Pericardium (tissue), 1 donor: ENCODE results near the gene NOL11.

GRCh38 chr17:66713407-66713877, 121.5 kb upstream of the CACNG5 start:
- RRBS: no CpG with 5 or more reads among the region's 6 CpGs

DNA sequence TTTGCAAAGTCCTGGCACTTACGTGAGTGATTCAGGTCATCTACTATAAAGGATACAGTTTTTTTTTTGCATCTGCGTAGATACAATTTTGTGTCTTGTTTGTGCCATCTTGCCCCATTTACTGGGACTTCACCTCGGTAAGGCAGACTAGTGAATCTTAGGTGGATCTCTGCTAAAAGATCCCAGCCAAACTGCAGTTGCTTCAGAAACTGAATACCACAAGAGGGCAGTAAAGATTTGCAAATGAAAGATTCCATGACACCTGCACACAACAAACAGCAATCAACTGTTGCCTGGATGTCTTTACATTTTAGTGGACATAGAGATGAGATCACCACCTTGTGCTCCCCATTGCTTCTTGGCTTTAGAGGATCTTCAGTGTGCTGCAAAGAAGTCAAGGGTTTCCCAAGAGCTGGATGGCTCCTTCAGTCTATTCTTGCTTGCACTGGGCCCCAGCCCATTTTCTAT, 119.2 kb upstream of the CACNG5 start:
- RRBS: no CpG with 5 or more reads among the region's 3 CpGs

GRCh38 chr17:67220567-67220886, 24.5 kb downstream of the HELZ start:
- RRBS: no CpG with 5 or more reads among the region's 4 CpGs

DNA sequence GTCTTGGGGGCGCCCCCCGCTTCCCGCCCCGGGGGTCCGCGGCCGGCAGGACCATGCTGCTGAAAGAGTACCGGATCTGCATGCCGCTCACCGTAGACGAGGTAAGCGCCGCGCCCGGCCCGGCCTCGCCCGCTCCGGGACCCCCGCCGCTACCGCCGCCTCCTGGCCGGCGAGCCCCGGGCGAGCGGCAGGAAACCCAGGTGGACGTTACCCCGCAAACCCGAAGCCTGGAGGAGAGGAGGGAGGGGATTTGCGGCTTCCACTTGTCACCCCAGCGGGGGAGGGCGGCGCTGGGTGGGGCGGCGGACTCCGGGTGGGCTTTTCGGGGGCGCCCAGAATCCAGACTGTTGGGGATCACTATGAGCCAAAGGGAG, 1.0 kb downstream of the PITPNC1 start:
- RRBS: 4% methylated on average over 12 of the region's 40 CpGs

DNA sequence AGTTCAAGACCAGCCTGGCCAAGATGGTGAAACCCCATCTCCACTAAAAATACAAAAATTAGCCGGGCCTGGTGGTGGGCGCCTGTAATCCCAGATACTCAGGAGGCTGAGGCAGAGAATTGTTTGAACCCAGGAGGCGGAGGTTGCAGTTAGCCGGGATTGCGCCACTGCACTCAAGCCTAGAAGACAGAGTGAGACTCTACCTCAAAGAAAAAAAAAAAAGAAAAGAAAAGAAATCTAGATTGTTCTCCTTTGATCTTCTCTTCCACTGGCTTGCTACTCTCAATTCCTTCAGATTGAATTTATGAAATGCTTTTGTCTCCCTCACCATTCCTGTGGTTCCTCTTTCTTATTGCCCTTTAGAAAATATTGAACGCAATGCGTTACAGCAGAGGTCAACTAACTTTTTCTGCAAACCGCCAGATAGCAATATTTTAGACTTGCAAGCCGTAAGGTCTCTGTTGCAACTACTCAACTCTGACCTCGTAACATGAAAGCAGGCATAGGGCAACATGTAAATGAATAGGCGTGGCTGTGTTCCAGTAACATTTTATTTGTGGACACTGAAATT, 24.6 kb downstream of the PITPNC1 start:
- RRBS: no CpG with 5 or more reads among the region's 11 CpGs

- RRBS: no CpG with 5 or more reads among the region's 8 CpGs
Measured at GRCh38 chr17:67421524-67422473, 44.7 kb downstream of the PITPNC1 start.

DNA sequence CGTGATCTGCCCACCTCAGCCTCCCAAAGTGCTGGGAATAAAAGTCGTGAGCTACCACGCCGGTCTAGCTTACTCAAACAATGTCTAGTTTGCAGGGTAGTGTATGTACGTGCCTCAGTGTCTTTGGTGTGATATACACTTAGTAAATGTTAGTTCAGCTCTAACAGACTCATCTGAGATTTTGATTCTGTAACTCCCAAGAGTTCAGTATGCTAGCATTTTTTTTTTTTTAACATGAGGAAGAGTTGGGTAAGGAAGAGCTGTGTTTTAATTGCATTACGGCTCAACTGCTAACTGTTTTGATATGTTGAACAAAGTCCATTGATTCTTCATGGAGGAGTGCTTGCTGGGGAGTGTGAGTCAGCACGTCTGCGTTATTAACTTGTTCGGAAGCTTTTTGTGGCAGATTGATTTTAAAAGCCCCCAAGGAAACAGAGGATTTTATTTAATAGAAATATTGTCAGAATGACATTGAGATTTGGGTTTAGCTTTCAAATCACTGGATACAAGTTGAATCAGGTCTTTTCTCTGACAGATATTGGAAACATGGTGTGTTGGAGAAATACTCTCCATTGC, 45.8 kb downstream of the PITPNC1 start:
- RRBS: no CpG with 5 or more reads among the region's 9 CpGs

DNA sequence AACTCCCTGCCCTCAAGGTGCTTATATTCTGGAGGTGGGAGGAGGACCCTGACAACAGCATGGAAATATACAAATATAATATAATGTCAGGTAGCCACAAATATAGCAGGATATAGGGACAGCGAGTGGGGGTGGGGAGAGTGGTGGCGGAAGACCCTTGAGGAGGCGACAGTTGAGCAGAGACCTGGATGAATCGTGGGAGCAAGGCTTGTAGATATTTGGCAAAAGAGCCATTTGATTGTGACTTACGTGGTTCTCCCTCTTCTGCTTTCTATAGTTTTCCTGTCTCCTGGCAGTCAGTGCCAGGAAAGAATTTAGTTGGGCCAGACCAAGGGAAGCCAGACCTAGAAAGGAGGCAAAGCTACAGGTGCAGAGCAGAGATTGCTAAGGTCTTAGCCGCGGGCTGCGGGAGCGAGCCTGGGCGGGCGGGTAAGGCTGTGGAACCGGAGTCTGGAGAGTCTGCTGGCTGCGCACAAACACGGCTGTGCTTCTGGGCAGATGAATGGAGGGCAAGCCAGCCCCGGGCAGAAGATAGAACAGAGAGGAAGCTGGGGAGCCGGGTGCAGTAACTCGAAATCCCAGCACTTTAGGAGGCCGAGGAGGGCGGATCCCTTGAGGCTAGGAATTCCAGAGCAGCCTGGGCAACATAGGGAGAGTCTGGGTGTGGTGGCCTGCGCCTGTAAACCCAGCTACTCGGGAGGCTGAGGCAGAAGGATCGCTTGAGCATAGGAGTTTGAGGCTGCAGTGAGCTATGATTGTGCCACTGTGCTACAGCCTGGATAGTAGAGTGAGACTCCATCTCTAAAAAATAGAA, 56.0 kb downstream of the PITPNC1 start:
- RRBS: 58% methylated on average over 3 of the region's 22 CpGs

DNA sequence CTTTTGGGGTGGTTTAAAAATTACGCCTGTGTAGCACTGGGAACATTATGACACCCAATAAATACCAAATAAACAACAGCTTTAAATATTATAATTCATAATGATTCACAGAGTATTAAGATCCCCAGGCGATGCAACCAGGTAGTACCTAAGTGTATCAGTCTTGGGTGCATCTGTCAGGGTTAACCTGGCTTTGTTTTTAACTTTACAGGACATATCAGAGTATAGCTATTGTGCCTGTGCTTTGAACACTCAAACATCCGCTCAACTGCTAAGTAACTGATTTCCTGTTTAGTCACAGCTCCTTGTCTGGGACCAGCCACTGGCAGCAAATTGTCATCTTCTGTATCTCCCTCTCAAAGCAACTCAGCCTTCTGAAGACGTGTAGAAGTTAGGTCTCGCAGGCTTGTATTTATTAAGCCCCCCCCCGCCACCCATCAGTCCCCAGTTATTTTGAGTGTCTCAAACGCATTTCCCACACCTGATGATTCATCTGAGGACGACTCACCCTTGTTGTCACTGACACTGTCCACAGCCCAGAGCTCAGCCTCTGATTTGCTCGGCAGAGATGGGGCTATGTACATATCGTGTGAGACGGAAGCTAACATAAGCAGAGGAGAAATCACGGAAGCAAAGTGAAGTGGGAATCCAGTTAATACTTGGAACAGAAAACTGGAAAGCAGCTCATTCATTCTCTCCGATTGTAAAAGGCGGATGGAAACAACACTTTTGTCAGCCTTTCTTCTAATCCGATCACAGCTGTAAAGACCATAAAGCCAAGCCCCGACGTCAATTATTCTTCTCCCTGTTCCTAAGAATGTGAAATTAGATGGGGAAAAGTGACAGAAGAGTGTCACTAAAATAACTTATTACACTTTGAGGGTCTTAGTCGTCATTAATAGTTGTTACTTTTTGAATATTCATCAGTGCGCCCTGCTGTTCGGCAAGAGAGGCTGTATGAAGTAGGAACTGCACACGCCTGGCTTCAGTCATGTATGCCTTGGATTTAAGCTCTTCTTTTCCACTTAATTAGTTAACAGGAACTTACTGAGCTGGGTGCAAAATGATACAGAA, 64.1 kb downstream of the PITPNC1 start:
- RRBS: no CpG with 5 or more reads among the region's 21 CpGs

GRCh38 chr17:67717553-67718074, at the start of gene NOL11:
NOL11 (plus strand) TSS chr17:67717936.
- RRBS: 1% methylated on average over 16 of the region's 38 CpGs

DNA sequence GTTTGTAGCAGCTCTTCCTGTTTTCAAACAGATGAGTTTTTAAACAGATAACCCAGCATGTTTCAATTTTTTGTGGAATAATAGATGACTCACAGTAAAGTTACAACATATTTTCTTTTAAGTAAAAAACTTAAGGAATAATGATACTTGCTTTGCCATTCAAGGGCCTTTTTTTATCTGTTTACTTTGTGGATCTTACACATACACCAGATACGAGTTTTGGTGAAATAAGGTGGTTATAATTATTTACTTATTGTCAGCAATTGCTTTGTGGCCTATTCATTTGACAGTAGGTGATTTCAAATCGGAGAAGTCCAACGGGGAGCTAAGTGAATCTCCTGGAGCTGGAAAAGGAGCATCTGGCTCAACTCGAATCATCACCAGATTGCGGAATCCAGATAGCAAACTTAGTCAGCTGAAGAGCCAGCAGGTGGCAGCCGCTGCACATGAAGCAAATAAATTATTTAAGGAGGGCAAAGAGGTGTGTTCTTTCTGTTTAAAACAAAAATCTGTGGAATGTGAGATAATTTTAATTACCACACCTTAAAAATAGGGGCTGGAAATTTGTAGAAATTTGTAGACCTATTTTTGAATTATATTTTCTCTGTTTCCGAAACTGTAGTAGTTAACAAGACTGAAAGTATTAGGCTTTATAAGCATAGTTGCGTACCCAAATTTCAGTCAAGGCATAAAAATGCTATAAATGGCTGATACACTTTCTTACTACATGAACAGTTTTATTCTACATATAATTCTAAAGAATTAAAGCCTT, 66.4 kb downstream of the BPTF start:
- RRBS: no CpG with 5 or more reads among the region's 8 CpGs

DNA sequence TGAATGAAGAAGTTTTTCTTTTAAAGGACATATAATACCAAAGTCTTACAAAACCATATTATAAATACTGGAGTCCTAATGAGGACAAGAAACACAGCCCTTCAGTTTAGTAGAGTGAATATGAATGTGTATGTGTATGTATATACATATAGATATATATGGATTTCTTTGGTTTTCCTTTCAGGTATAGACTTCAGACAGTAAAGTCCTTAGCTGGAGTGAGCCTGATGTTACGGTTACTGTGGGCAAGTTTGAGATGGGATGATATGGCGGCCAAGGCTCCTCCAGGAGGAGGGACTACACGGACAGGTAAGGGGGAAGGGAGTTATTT, 77.8 kb downstream of the C17orf58 start:
- RRBS: no CpG with 5 or more reads among the region's 3 CpGs

- RRBS: no CpG with 5 or more reads among the region's 3 CpGs
Measured at GRCh38 chr17:68029442-68029878, 6.1 kb upstream of the KPNA2 start.

DNA sequence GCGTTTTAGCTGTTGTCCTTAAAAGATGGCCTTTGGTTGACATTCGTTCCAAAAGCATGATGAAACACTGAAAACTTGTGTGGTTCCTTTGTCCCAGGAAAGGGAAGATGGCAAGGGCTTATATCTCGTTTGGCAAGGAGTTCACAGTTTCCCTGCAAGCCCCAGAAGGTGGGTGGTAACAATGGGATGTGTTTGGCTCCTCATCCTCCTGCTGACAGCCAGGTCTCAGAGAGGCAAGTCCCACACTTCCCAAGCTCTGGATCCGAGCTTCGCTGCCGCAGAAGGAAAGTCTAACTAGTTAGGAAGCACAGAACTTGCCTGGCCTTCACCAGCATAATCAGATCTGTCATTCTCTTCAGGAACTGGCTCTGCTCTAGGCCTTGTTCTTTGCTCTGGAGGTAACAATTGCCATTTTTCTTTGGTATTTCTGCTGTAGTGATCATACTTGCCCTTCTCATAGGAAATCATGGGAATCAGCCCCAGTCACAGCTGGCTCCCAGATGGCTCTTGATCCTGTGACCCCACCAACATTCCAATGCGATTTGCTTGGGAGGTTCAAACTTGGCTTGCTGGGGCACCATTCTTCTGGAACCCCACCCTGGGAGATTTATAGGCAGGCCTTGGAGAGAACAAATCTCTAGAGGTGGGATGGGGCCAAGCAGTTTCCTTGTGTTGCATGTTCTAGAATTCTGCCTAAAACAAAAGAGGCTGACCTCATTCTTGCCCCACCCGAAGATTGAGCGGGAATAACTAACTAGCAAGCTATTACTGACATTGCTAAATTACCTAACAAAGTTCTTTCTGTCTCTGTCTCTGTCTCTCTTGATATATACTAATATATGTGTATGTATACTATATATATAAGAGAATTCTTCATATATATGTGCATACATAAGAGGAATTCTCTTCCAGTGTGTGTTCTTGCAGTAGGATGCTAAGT, 18.0 kb downstream of the KPNA2 start:
- RRBS: no CpG with 5 or more reads among the region's 9 CpGs

GRCh38 chr17:68101265-68102303, 66.0 kb downstream of the KPNA2 start:
- RRBS: no CpG with 5 or more reads among the region's 97 CpGs

GRCh38 chr17:68134700-68135006, 99.1 kb downstream of the KPNA2 start:
- RRBS: 90% methylated on average over 7 of the region's 15 CpGs

DNA sequence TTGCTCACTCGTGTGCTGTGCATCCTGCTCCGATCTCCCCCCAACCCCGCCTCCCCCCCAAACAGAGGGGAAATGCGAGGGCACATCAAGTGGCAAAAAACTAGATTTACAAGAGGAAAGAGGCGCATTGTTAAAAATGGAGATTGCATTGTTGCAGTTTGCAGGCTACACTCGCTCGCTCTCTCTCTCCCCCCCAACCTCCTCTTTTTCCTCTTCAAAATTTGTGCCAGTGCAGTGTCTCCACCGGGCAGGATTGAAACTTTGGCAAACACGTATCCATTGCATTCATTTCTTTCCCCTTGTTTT, 41.6 kb upstream of the AMZ2 start:
- RRBS: no CpG with 5 or more reads among the region's 9 CpGs

DNA sequence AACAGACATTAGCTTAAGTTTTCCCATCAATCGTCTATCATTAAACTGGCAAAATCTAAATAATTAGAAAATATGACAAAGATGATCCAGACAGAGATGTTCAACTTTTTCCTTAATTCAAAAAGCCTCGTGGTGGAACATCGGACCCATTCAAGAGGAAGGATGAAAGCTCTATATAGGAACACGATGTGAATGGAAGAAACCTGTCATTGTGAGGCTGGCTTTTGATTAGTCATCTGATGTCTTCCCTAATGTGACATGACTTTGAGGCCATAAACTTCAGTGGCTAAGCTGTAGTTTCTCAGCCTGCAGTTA, 1.0 kb downstream of the AMZ2 start:
- RRBS: no CpG with 5 or more reads among the region's 4 CpGs

DNA sequence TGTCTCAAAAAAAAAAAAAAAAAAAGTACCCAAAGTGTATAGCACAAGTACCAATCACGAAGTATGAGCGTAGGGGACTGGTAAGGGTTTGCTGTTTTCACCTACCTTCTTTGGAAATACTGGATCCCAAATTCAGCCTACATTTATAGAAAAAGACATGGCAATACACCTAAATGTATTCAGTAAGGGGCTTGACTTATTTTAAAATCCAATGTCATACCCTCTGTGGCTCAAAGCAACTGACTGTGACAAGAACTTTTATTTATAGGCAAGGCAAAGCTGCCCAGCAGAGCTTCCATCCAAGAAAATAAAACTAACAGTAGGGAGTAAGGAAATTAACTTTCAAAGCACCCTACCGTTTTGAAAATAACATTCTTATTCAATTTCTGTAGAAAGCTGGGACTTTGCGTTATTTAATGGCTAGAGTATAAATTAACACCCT, 1.9 kb downstream of the WIPI1 start:
- RRBS: no CpG with 5 or more reads among the region's 4 CpGs